ENCODE data around the genes FMNL3, FAIM2 and CELA1.

- PRO-cap = no peak
- RAMPAGE, long total RNA, 4 experiments = no peak in any of the 4 experiments
These were observed 23.9 kb downstream of the PRPF40B start for GRCh38 chr12:49647119-49647851.

DNA sequence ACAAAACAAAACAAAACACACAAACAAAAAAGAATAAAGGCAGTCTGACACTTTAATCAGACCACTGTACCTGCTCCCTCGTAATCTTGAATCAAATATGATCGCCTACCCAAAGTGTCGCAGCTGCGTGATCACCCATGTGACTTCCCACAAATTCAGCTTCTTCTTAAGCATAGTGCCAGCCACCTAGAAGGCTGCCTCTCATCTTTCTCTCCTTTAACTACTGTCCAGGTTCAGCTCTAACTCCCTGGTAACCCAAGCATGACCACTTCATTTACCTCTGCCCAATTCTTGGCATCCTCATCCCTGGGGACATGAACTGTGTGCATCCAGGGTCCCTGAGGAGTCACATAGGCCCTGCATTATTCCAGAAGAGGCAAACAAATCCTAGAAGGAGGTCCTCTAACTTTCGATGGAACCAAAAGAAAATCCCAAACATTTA lies 37.3 kb downstream of the FMNL3 start:
- PRO-cap = no peak
- RAMPAGE, long total RNA, 4 experiments = no peak in any of the 4 experiments

- PRO-cap = unidirectional peak, minus-strand start at chr12:49707293; unidirectional peak, minus-strand start at chr12:49707443; unidirectional peak, minus-strand start at chr12:49707562
- RAMPAGE, long total RNA, 4 experiments = no peak in any of the 4 experiments
These were observed at the start of gene FMNL3 for GRCh38 chr12:49707173-49707676. Gene FMNL3, minus strand, starts transcription at chr12:49707405.

- PRO-cap = no peak
- RAMPAGE, long total RNA, 4 experiments = no peak in any of the 4 experiments
These were observed 983 bp downstream of the FAIM2 start for GRCh38 chr12:49902575-49903259.

DNA sequence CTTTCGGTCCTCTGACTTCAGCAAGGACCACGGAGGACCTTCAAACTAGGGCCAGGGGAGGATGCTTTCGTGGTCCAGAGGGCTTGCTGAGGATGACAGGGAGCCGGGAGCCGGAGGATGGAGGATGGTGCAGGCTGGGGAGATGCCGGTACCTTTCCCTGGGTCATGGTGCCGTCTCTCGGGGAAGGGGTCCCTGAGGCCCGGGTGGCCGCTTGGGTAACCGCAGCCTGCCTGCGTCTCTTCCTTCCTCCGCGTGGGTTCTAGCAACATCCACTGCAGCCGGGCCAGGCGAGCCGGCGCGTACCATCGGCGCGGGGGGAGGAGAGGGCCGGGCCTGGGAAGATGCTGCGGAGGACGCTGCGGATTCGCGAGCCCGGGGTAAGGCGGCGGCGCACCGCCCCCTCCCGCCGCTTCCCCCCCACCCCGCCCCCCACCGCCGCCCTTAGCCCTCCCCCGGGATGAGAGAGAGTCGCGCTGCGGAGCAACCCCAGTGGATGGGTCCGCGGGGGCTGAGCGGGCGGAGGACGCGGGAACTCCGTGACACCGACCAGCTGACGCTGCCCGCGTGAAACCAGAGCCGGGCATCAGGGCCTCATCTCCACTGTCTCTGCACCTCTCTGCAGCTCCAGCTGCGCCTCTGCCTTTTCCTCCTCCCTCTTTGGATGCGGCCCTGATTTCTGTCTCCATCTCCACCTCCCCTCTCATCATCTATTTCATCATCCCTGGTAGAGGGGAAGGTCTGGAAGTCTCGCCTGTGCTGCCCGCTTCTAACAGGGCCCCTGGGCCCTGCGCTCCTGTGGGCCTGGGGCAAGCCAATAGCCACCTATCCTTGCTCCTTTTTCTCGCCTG lies at the start of gene FAIM2:
FAIM2 (minus strand) TSS at position 275 of the 849 bp plus-strand sequence.
- PRO-cap = unidirectional peak, minus-strand start at position 260 of the sequence; bidirectional peak, plus-strand start at position 731 of the sequence, minus-strand start at position 609 of the sequence
- RAMPAGE, long total RNA, 4 experiments = start-site peak on the minus strand in 3 of 4 experiments, centred at positions 264 to 298 of the sequence, 7 to 24 reads per replicate

GRCh38 chr12:50224427-50224628 lies 57.2 kb upstream of the CERS5 start:
- PRO-cap = unidirectional peak, minus-strand start at chr12:50224502
- RAMPAGE, long total RNA, 4 experiments = no peak in any of the 4 experiments

- PRO-cap = no peak
- RAMPAGE, long total RNA, 4 experiments = no peak in any of the 4 experiments
These were observed 29.0 kb downstream of the LIMA1 start for GRCh38 chr12:50254368-50254659.

- PRO-cap = no peak
- RAMPAGE, long total RNA, 4 experiments = no peak in any of the 4 experiments
These were observed 43.8 kb upstream of the DIP2B start for GRCh38 chr12:50460863-50461490.

DNA sequence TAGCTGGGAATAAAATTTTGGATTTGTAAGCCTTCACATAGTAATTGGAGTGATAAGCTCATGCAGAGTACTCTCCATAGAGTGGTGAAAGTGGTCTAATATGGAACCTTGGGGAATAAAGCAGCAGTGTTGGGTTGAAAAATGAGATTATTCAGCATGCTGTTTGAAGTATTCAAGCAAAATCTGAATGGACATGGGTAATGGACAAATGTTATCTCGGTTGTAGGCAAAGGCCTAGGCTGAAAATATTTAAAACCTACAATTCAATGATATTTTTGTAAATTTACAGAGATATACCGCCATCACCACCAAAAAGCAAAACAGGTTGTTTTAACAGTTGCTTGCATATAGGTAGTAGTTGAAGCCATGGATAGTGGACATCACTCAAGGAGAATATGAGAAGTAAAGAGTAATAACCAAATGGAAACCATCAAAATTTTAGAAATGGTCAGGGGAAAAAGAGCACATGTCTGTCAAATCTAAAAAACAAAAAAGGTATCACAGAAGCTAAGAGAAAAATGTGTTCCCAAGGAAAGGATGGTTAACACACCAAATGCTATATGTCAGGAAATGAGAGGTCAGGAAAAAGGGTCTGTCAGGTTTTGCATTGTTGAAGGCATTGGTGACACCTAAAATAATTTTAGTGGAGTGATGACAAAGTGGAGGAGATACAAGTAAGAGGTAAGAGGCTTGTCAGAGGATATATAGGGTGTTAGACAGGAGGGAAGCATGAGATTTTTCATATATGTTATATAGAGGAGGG lies 39.1 kb upstream of the DIP2B start:
- PRO-cap = no peak
- RAMPAGE, long total RNA, 4 experiments = no peak in any of the 4 experiments

DNA sequence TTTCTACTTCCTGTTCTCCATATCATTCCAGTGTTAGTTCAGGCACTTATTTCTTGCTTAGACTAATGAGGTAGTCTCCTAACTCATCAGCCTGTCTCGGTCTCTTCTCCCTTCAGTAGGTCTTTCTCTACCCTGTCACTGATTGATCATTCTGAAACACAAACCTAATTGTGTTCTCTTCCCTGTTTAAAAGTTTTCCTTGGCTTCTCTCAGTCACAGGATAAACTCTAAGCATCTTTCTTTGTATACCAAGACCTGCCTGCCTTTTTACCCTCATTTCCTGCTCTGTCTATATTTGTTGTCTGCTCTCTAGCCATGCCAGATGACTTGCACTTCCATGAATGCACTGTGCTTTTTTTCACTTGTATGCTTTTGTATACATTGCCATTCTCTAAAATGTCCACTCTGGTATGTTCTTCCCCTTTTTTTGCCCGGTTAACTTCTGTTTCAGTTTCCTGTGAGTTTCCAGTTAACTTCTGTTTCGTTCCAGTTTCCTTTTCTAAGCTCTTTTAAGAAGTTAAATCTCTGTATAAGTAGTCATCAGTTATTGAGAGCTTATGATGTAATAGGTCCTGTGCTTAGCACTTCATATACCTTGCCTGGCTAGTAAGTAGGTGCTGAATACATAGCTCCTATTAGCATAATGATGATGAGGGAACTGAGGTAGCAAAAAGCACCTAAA lies 12.8 kb downstream of the DIP2B start:
- PRO-cap = no peak
- RAMPAGE, long total RNA, 4 experiments = no peak in any of the 4 experiments

GRCh38 chr12:50548794-50549205 lies 44.0 kb downstream of the DIP2B start:
- PRO-cap = no peak
- RAMPAGE, long total RNA, 4 experiments = no peak in any of the 4 experiments

- PRO-cap = no peak
- RAMPAGE, long total RNA, 4 experiments = no peak in any of the 4 experiments
These were observed 57.6 kb downstream of the DIP2B start for GRCh38 chr12:50562263-50562890.

DNA sequence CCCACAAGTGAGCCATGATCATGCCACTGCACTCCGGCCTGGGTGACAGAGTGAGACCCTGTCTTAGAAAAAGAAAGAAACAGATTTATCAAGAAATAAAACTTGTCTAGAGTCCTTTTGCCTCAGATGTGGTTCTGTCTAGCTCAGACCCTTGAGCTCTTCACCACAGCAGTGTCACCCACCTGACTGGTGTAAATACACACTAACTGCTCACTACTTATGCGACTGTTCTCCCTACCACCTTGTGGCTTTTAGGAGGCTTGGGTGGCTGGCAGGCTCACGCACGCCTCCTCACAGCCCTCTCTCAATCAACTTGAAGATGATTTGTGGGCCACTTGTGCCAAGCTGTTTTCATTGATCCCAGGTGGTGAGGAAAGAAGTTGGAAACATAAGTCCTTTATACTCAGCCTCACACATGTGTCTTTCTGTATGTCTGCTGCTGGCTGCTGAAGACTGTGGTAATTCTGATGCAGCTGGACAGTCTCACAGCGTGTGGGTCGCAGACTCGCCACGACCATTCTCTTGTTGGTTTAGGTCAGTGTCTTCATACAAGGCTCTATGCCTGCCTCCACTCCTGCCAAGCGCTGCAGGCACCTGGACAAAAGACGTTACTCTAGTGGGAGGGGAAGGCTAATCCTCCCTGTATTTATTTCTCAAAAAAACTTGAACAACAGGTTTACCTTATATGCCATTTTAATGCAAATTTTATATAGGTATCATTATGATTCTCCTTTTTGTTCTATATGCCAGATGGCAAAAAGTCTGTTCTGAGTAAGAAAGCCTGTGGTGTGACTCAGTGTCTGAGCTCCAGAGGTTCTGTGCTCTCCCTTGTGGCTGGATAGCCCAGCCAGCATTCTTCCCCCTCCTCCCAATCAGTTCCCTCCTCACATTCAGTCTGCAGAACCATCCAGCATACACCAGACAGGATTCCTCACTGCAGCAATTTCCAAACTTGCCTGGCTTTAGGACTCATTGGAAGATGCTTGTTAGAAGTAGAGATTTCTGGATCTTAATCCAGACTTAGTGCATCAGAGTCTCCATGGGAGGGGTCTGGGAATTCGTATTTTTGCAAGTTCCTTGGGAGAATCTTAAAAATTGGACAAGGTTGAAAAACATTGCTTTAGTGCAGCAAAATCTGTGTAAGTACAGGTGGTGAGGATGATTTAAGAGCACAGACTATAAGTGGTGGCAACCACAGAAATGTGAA lies 115.6 kb downstream of the DIP2B start:
- PRO-cap = unidirectional peak, minus-strand start at position 253 of the sequence; bidirectional peak, plus-strand start at position 893 of the sequence, minus-strand start at position 615 of the sequence
- RAMPAGE, long total RNA, 4 experiments = no peak in any of the 4 experiments

- PRO-cap = no peak
- RAMPAGE, long total RNA, 4 experiments = no peak in any of the 4 experiments
These were observed 688 bp downstream of the LETMD1 start for GRCh38 chr12:51048482-51049547.

- PRO-cap = unidirectional peak, plus-strand start at chr12:51082736
- RAMPAGE, long total RNA, 4 experiments = no peak in any of the 4 experiments
These were observed 577 bp downstream of the CSRNP2 start for GRCh38 chr12:51082535-51083502.

DNA sequence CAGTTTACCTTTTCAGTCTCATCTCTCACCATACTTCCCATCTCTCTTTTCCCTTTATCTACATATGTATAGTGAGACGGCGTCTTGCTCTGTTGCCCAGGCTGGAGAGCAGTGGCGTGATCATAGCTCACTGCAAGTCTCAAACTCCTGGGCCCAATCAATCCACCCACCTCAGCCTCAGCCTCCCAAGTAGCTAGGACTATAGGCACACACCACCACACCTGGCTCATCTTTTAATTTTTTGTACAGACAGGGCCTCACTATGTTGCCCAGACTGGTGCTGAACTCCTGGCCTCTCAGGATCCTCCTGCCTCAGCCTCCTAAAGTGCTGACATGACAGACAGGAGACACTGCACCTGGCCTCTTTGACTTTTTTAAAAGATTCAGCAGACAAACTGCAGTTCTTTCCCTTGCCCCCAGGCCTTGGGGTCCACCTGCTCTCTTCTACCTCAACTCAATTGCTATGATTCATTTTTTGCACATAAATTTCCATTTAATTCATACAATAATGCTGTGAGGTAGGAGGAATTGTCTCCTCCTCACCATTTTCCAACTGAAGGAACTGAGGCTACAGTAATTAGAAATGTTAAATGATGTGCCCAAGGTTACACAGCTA lies 33.5 kb downstream of the TFCP2 start:
- PRO-cap = no peak
- RAMPAGE, long total RNA, 4 experiments = no peak in any of the 4 experiments

DNA sequence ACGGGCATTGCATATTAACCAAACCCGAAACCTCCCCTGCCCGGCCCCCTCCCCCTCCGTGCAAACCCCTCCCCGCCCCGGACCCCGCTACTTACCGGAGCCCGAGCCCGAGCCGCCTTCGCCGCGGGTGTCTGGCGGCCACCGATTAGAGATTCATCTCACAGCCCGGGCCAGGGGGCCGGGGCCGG lies 421 bp downstream of the POU6F1 start:
- PRO-cap = bidirectional peak, plus-strand start at position 90 of the sequence, minus-strand start outside the sequence
- RAMPAGE, long total RNA, 4 experiments = no peak in any of the 4 experiments

DNA sequence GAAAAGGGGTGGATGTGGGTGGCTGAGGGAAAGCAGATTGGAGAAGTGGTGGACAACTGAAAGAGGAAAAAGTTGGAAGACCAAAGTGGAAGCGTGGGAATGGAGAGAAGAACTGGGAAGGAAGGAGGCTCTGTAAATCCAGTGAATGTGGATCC lies 713 bp upstream of the POU6F1 start:
- PRO-cap = no peak
- RAMPAGE, long total RNA, 4 experiments = no peak in any of the 4 experiments

GRCh38 chr12:51247329-51248087 lies 8.9 kb downstream of the DAZAP2 start:
- PRO-cap = no peak
- RAMPAGE, long total RNA, 4 experiments = no peak in any of the 4 experiments

GRCh38 chr12:51346443-51347051 lies at the start of gene CELA1:
Gene CELA1, minus strand, starts transcription at chr12:51346679.
- PRO-cap = no peak
- RAMPAGE, long total RNA, 4 experiments = no peak in any of the 4 experiments

Measured in esophagus squamous epithelium (tissue), 4 donors.